Brain (tissue), 1 donor: ENCODE results near the gene IQCC.

GRCh38 chr1:31788895-31789282, 24.7 kb upstream of the ADGRB2 start:
- RRBS = no CpG with 5 or more reads among the region's 20 CpGs

- RRBS = no CpG with 5 or more reads among the region's 8 CpGs
Measured at GRCh38 chr1:31922641-31923005, 15.5 kb downstream of the PTP4A2 start.

DNA sequence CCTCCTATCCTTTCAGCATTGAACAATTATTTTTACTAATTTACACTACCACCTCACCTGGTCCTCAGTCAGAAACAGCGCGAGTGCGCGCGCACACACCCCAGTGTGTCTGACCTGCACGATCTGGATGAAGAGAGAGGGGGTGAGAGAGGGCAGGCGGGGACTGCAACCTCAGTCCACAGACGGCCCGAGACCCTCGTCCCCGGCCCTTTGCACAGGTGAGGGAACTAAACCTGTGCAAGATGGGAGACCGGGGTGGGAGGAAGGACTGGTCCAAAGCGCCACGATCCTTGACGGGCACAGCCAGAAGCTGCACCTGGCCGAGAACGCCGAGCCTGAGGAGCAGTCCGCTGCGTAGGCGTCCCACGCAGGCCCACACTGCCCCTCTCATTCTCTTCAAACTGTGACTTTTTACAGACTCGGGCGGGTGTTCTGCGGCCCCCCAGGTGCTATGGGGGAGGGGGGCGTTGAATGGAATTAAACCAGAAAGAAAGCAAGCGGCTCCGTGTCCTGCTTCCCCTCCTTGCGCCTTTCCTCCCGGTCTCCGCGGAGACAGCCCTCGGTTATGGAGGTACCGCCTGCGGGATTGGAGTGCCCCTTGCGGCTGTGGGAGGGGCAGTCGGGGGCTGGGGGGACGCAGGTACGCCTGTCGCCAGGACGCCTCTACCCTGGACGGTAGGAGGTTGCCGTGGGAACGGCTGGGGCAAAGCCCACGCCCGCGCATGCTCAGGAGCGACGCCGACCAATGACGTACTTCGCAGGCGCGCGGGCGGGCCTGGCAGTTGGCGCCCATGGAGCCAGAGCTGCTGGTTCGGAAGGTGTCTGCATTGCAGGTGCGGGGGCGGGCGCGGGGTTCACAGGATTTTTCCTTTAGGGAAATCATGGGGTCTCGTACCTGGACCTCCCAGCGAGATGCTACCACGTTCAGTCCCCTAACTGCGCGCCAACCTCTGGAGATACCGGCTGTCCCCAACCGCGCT, at the start of gene IQCC:
Gene IQCC (plus strand): TSS at position 781 of the 980 bp plus-strand sequence.
- RRBS = 1% methylated on average over 3 of the region's 70 CpGs

GRCh38 chr1:32273687-32274400, 18.0 kb upstream of the HDAC1 start:
- RRBS = no CpG with 5 or more reads among the region's 9 CpGs

DNA sequence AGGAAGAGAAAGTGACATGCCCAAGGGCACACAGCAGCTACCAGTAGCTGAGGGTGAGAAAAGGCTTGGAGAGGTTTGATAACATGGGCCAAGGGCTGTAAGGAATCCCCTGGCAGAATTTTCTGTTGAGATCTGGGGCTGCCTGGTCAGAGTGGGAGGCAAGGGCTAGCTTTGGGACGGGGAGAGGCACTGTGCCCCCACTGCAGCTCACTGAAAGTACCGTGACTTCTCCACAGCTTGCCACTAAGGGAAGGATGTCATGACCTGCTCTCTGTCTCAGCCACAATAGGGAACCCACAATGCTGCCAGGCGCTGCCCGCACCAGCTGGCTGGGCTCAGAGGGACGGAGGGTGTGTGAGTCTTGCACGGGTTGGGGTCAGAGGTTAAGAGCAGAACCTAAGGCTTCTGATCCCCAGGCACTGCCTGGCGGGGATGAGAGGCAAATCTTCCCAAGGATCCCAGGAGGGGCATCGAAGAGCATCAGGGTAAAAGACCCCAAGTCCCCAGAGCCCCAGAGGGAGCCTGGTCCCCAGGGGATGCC, 1.8 kb upstream of the MARCKSL1 start:
- RRBS = no CpG with 5 or more reads among the region's 8 CpGs

- RRBS = no CpG with 5 or more reads among the region's 12 CpGs
Measured at GRCh38 chr1:32351029-32351198, 11.4 kb downstream of the FAM229A start.

DNA sequence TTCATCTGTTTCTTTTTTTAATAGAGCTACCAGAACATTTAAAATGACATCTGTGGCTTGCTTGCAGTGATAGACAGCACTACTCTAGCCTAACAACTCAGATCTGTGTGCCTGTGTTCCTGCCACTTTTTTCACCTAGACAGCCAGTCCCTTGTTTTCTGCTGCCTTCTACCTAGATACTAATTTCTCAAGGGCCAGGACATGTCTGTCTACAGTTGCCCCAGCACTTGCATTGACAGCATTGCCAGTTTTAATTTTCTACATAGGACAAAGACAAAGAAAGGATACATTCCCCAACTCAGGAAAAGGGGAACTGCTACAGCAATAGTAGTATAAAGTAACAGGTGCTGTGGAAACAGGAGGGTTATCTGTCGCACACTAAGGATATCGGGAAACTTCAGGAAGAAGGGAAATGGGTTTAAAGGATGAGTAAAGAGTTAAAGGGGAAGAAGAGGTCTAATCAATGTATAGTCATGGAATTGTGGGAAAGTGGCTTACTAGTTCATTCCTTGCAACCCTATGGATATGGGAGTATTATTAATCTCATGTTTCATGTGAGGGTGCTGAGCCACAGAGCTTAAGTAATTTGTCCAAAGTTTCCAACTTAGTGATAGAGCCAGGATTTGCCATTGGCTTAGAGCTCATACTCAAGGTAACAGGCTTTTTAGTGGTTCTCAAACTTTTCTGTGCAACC, 16.2 kb downstream of the SYNC start:
- RRBS = no CpG with 5 or more reads among the region's 2 CpGs

DNA sequence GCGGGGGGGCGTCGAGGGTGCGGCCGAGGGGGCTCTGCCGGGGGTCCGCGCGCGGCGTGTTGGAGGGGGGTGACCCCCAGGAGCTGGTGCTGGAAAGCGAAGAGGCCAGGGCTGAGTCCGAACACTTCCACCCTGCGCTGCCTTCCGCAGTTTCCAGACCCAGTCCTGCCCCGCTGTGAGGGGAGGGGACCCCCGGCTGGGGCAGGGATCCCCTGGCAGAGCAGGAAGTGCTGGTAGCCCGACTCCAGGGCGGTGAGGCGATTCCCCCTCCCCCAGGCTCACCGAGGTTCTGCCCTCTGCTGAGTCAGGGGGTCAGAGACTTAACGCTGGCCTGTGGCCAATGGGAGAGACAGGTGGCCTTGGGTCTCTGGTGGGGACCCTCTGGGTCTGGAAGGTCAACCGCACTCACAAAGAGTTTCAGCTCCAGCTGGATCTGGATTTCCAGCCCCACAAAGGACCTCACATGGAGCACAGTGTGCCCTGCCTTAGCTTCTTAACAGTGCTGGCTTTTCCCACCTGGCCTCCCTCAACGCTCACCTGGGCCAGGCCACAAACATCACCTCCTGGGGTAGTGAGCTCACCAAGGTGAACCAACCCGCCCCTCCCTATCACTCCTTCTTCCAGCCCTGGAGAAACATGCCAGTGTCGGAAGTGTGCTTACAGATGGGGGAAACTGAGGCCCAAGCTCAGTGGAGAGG, 736 bp downstream of the KIAA1522 start:
- RRBS = no CpG with 5 or more reads among the region's 26 CpGs

GRCh38 chr1:32755665-32756441, 14.2 kb downstream of the KIAA1522 start:
- RRBS = no CpG with 5 or more reads among the region's 6 CpGs

- RRBS = 76% methylated on average over 2 of the region's 8 CpGs
Measured at GRCh38 chr1:32758845-32760052, 17.6 kb downstream of the KIAA1522 start.

GRCh38 chr1:32765426-32766079, 23.9 kb downstream of the KIAA1522 start:
- RRBS = no CpG with 5 or more reads among the region's 26 CpGs

DNA sequence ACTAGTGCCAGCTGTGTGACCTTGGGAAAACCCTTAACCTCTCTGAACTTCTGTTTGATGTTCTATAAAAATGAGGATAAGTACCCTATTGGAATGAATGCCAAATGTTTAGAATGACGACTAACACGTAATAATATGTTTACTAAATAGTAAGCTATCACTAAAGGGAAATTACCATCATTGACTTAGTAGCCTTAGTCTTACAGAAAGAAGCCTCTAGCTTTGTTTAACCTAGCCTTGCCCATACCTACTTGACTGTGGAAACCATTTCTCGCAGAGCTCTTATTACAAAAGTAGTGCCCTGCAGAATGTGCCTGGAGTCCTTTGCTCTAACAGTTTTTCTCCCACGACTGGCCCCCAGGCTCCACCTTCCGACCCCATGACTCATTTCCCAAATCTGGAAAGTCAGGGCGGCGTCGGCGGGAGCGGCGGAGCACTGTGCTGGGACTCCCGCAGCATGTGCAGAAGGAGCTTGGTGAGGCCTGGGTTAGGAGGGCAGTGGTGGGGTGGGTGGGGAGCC, 27.7 kb downstream of the KIAA1522 start:
- RRBS = no CpG with 5 or more reads among the region's 12 CpGs

- RRBS = no CpG with 5 or more reads among the region's 7 CpGs
Measured at GRCh38 chr1:32801349-32801812, 15.8 kb downstream of the YARS1 start.

DNA sequence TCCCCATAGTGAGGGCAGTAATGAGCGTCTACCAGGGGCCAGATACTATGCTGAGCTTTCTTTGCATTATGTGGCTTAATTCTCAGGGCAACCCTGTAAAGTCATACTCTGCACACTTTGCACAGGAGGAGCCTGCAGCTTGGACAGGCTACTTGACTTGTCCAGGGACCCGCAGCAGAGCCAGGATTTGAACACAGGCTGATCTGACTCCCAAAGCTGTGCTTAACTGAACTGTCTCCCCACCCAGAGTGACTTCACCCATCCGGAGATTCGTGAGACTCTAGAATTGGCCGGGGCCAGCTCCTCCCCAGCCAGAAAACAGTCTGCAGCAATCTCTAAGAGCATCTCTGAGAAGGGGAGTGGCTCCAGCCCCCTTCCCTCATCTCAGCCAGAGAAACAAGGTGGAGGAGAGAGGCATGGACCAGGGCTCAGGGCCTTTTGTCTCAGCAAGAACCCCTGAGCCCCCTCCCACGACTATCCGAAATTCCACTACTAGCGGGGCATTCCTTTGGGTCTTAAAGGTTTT, 837 bp upstream of the FNDC5 start:
- RRBS = no CpG with 5 or more reads among the region's 8 CpGs

- RRBS = 11% methylated on average over 4 of the region's 34 CpGs
Measured at GRCh38 chr1:32924670-32925271, 23.6 kb upstream of the TMEM54 start.

GRCh38 chr1:32984339-32985090, 19.9 kb upstream of the RNF19B start:
- RRBS = no CpG with 5 or more reads among the region's 4 CpGs

DNA sequence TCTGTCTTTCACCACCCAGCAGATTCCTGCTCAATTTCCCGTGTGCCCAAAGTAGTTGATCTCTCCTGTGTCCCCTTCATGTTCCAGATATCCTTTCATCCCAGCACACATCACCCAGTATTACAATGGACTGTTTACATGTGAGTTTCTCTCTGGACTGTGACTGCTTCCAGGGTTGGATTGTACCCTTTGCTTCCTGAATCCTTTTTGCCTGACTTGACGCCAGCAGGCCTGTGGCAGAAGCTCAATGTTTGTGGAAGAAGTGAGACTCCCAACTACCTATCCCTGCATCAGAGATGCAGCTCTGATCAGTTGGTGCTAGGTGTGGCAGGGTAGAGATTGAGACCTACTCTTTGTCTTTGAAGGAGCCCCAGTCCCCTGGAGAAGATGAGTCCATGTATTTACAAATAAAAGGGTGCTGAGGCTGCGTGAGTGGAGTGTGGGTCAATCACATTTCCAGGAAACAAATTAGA, 36.0 kb downstream of the AK2 start:
- RRBS = no CpG with 5 or more reads among the region's 3 CpGs

- RRBS = 97% methylated on average over 5 of the region's 30 CpGs
Measured at GRCh38 chr1:33159455-33160185, 22.2 kb downstream of the TRIM62 start.

DNA sequence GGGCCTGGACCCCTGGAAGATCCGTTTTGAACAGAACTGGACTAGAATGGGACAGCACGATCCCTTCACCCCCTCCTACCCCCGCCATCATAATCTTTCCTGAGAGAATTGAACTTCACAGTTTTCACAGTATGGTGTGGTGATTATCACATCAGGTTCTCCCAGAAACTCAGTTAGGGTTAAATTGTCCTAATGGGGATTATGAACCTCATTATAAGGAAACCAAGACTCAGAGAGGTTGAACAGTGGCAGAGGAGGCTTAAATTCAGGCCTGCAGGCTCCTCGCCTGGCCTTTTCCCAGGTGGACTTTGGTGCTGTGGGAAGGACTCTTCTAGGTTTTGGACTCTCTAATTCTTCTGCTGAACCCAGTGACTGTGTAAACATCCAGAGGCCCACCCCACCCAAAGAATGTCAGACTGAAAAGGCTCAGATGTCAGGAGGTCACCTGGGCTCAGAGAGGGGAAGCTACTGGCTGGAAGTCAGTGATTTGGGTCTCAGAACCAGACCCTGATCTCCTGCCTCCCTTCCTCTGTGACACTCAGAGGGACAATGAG, 2.4 kb downstream of the ZNF362 start:
- RRBS = no CpG with 5 or more reads among the region's 4 CpGs

GRCh38 chr1:33265142-33265894, 9.0 kb downstream of the ZNF362 start:
- RRBS = 83% methylated on average over 1 of the region's 8 CpGs